ENCODE measurements around the genes GLE1, SPTAN1 and CRAT.

GRCh38 chr9:128257428-128258469, 18.1 kb downstream of the GOLGA2 start:
- RRBS = no CpG with 5 or more reads among the region's 27 CpGs

GRCh38 chr9:128270783-128271410, 4.9 kb downstream of the GOLGA2 start:
- RRBS = no CpG with 5 or more reads among the region's 7 CpGs

DNA sequence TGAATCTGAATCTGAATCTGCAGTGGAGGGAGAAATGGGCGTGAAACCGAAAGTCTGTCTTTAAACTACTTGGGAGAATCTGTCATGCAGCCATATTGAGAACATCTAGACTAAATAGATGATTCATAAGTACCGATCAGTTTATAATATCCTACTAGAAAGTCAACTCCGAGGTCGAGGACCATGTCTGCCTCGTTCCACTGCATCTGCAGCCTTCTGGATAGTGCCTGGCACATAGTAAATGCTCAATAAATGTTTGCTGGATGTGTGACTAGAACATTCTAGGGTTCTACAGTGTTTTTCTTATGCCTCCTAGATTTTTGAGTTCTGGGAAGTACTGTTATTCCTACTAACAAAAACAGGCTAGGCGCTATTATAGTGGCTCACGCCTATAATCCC, 668 bp downstream of the COQ4 start:
- RRBS = no CpG with 5 or more reads among the region's 8 CpGs

DNA sequence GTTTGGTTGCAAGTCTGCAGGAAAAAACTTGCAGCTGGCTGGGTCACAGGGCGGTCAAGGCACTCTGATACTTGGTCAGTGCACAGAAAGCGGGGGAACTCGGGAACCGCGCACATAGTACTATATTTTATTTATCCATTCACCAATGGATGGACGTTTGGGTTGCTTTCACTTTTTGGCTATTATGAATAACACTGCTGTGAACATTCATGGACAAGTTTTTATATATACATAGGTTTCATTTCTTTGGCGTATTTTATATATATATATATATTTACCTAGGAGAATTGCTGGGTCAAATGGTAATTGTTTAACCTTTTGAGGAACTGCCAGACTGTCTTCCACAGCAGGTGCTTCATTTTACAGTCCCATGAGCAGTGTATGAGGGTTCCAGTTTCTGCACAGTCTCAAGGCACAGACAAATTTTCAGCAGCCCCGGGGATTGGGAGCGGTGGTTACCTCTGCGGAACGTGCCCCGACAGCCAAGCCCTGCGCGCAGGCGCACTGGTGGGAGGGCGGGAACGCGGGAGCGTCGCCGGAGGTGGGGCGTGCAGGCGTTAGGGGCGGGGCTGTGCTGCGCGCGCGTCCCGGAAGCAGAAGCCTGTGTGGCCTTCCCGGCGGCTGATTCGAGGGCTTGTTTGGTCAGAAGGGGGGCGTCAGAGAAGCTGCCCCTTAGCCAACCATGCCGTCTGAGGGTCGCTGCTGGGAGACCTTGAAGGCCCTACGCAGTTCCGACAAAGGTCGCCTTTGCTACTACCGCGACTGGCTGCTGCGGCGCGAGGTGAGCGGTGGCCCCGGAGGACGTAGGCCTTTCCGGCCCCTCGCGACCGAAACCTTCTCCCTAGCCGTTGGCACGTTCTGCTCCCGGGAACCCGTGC, at the start of gene GLE1:
GLE1 (plus strand) TSS at position 596 of the 878 bp plus-strand sequence.
- RRBS = 2% methylated on average over 20 of the region's 54 CpGs

- RRBS = no CpG with 5 or more reads among the region's 3 CpGs
Measured at GRCh38 chr9:128550083-128550609, 2.2 kb upstream of the SPTAN1 start.

- RRBS = 2% methylated on average over 41 of the region's 102 CpGs
Measured at GRCh38 chr9:128552484-128553511, at the start of gene SPTAN1. Gene SPTAN1, plus strand, starts transcription at chr9:128552587.

DNA sequence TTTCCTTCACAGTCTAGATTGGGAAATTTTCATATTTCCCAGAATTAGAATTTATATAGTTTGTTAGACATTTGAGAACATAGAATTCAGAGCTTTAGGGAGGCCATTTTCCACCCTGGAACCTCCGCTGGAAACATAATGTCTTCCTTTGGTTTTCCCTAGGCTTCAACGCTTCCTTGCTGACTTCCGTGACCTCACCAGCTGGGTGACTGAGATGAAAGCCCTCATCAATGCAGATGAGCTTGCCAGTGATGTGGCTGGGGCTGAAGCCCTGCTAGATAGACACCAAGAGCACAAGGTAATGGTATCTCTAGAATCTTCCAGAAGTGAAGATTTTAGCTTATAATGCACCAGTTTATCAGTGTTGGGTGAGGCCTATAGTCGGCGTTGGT, 25.6 kb downstream of the SPTAN1 start:
- RRBS = no CpG with 5 or more reads among the region's 5 CpGs

- RRBS = no CpG with 5 or more reads among the region's 18 CpGs
Measured at GRCh38 chr9:128624383-128625111, 32.1 kb downstream of the DYNC2I2 start.

DNA sequence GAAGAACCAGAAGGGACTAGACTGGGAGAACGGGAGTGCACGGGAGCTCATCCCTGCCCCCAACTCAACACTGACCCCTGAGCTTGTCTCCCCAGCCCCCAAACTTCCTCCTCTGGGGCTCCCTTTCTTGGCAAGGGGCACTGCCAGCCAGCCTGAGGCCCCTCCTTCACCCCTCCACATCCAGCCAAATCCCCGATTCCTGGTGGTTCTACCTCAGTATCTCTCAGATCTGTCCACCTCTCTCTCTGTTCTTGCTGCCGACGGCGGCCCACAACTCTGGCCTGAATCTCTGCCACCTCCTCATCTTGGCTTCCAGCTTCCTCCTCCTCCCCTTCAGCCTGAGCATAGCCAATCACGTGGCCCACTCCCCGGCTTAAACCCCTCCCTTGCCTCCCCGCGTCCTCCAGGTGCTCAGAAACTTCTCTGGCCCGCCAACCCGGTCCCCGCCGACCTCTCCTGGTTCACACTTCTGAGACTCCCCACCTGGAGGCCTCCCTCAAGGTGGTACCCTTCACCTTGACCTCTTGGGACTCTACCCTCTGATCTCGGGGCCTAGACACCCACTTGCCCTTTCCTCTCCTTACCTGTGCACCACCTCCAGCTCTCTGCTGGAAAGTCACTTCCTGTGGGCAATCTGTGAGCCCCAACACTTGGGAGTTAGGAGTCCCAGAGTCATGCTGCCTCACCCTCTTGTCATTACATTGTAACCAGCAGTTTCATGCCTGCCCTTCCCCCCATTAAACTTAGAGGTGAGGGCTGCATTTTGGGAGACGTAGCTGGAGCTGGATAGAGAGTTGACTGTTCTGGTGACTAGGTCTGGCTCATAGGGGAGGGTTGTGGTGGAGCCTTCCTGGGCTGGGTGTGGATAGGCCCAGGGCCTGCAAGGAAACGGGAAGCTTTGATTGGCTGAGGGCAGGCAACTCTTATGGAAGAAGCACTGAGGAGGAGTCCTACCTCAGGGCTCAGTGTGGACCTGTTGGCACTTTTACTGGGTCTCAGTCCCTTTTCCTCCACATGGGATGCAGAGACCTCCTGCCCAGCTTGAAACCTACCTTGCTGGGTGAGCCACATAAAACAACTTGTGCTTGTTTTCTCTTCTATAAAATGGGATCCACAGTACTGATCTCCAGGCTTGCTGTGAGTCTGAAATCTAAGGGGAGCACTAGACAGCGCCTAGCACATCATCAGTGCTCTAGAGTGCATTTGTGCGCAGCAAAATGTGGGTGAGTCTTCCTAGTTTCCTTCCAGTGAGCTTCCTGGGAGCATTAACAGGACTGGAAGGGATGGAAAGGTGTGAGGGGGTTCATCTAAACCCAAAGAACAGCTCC, 4.4 kb upstream of the SET start:
- RRBS = 43% methylated on average over 5 of the region's 19 CpGs

- RRBS = no CpG with 5 or more reads among the region's 11 CpGs
Measured at GRCh38 chr9:128685897-128686771, 2.9 kb upstream of the SET start.

GRCh38 chr9:128690816-128691323, 1.8 kb downstream of the SET start:
- RRBS = no CpG with 5 or more reads among the region's 9 CpGs

DNA sequence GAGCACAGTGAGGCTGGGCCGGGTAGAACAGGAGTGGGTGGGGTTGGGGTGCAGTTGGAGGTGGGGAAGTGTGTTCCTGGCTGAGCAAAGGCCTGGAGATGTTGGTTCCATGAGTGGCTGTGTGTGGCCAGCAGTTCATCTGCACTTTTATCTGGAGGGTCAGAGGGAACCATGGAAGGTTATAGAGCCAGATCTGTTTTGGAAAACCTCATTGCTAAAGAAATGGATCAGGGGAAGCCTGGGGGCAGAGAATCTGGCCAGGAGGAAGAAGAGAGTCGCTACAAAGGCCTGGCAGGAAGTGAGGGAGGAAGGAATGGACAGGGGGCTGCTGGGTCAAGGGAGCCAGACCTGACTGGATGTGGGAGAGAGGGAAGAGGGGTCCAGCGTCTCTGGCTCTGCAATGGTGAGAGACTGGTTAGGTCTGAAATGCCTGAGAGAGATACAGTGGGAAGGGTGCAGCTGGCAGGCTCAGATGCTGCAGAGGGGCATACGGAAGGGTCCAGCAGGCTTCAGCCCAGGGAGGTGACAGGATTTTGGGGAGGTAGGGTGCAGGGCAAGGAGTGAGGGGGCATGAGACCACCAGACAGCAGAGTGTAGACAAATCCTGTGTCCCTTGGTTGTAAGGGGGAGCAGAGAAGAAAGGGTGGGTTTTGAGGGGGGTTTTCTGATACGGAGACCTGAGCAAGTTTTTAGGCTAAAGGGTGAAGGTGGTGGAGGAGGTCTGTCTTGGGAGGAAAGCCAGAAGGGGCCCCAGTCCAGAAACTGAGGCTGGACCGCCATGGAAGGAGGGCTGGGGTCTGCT, 1.1 kb downstream of the ZDHHC12 start:
- RRBS = no CpG with 5 or more reads among the region's 6 CpGs

- RRBS = no CpG with 5 or more reads among the region's 6 CpGs
Measured at GRCh38 chr9:128727562-128728225, 3.8 kb upstream of the ZDHHC12 start.

DNA sequence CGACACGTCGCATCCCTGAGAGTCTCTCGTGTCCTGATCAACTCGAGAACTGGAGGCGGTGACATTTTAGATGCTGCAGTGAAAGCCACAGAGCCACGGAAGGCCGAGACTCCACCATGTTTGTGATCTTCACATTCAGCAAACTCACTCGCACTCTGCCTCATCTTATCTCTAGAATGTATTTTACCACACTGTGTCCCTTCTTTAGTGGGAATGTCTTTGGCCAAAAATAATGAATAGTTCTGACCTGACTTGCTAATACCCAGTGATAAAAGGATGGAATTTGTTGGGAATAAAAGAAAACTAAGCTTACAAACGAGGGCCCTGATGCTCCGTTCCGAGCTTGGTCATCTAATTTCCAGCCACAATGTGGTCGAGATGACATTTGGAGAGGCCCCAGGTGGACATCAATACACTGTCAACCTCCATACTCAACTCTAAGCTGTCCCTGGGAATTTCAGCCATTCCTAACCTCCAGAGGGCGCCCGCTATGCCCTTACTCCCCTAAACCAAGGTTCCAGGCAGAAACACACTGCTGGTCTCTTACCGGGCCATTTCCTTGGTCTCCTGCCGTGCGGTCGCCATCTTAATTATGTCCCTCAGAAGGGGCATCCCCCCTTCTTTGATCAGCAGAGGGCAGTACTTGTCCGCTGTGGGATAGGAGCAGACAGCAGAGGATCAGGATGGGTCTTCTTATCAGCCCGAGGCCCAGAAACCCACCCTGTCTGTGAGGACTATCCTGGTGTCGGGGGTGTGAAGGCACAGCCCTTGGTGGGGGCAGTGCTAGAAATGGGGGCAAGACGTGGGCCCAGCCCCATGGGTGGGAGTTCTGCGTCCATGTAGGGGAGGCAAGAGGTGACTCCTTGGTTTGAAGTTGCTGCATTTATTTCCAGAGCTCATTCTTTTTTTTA, 9.2 kb upstream of the ZDHHC12 start:
- RRBS = no CpG with 5 or more reads among the region's 24 CpGs

GRCh38 chr9:128781024-128781499, 6.0 kb upstream of the TBC1D13 start:
- RRBS = no CpG with 5 or more reads among the region's 6 CpGs

- RRBS = no CpG with 5 or more reads among the region's 23 CpGs
Measured at GRCh38 chr9:128885655-128886454, 3.9 kb downstream of the LRRC8A start.

- RRBS = no CpG with 5 or more reads among the region's 13 CpGs
Measured at GRCh38 chr9:128912310-128913092, 8.3 kb upstream of the PHYHD1 start.

DNA sequence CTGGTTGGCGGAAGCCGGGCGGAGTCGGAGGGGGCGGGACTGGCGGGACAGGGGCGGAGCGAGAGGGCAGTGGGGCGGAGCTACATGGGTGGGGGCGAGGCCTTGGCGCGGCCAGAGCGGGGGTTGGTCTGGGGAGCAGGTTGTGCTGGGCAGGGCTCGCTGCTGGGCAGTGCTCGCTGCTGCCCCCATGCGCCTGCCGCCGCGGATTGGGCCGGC, 218 bp upstream of the SH3GLB2 start:
- RRBS = no CpG with 5 or more reads among the region's 20 CpGs

DNA sequence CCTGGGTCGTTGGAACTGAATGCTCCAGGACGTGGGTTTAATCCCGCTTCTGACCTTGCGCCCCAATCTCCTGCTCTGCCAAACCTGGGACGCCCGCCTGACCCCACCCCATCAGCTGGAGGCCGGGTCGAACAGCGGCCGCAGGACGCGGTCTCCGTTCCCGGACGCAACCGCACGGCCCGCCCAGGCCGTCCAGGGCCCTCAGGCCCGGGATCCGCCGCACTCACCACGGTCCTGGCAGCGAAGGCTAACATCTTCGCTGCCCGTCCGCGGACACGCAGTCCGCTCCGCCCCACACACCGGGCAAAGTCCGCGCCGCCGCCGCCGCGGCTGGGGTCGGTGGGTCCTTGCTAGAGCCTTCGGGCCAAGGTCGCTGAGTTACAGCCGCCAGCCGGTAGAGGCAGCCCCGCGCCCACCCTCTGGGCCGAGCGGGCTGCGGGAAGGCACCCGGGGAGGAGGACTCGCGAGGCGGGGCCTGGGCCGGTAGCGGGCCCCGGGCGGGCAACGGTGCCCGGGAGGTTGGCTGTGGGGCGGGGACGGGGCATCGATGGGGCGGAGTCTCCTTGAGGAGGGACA, at the start of gene CRAT:
CRAT (minus strand) TSS at position 538 of the 576 bp plus-strand sequence.
- RRBS = 47% methylated on average over 41 of the region's 63 CpGs

DNA sequence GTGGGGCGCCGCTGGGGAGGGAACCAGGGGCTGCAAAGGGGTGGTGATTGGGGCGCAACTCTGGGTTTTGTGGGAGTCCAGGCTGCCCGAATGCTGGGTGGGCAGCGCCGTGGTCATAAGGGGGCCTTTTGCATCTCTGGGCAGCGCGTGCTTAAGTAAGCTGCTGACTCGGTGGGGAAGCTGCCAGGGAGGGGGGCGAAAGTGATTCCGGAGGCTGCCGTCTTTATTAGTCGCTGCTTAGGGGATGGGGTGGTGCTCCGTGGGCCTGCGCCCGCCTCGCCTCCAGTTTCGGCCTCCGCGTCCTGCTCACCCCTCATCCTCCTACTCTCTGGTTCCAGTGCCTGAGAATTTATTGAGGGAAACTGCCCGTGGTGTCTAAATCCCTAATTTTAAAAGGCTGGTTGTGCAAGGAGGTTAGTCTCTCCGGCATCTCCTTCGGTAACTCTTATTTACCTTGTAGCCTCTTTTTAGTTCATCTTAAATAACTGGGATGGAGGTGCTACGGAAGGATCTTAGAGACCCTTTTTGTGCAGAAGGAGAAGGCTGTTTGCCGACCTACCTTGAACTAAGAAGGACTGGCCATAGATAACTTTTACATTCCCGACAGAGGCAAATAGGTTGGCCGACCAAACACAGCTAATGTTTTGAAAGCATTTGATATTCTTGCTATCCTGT, 721 bp downstream of the PTPA start:
- RRBS = no CpG with 5 or more reads among the region's 27 CpGs